Non-pigmented ciliary epithelial cell (primary cell): ENCODE results near the genes LTBP3, EHBP1L1, MAP3K11, RELA, SNX32 and CFL1.

GRCh38 chr11:65490294-65490500 is 34.7 kb upstream of the SCYL1 start:
- RRBS: no CpG with 5 or more reads among the region's 2 CpGs

DNA sequence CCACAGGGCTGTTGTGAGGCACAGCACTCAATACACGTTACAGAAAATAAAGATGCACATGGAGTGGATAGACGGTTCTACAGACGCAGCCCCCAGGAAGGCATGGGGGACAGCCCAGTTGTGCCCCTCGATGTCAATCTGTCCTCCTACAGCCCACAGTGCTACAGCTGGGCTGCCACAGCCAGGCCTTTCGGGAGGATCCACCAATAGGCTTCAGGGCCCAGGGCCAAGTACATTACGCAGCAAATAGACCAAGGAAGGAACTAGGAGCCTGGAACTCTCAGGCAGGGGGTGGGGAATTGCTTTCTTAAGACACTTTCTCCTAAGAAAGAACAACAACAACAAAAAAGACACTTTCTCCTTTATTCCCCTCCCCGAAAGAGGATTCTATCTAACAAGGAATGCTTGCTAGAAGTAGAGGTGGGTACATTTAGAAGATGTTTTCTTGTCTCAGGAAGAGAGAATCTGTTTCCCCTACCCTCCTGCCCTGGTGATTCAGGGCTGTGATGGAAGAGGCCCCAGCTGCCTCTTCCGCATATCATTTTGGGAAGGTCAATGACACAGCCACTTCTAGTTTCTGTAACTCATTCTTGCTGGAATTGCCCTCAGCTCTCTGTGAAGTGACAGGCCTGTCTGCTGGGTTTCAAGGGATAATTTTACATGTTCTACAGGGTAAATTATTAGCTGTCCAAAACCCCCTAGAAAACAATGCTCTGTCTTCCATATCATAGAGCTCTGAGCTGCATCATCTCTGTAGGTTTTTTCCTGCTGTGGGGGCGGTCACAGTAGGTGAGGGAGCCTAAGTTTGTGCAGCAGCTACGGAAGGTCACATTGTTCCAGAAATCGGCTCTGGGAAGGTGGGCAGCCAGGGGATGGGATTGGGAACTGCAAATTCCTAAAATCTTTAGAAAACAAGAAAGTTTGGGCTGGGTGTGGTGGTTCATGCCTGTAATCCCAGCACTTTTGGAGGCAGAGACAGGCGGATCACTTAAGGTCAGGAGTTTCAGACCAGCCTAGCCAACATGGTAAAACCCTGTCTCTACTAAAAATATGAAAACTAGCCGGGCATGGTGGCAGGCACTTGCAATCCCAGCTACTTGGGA is 32.0 kb upstream of the SCYL1 start:
- RRBS: no CpG with 5 or more reads among the region's 13 CpGs

DNA sequence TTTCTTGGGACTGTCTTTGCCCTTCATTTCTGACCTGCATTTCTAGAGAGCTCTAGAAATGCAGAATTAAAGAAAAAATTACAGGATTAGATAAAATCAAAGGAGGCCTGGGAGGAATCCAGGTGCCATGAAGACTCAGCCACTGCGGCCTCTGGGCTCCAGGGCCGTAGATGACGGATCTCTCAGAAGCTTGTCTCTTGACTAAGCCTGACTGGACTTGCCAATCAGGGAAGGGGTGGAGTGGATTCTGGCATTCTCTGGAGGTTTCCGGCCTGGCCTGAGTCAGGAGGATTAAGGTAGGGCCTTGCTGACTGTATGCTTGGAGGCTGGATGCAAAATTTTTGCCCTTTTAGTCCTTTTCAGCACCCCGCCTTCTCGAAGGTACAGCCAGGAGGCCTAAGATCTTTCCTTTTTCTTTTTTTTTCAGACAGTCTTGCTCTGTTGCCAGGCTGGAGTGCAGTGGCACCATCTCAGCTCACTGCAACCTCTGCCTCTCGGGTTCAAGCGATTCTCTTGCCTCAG is 31.0 kb upstream of the SCYL1 start:
- RRBS: no CpG with 5 or more reads among the region's 8 CpGs

DNA sequence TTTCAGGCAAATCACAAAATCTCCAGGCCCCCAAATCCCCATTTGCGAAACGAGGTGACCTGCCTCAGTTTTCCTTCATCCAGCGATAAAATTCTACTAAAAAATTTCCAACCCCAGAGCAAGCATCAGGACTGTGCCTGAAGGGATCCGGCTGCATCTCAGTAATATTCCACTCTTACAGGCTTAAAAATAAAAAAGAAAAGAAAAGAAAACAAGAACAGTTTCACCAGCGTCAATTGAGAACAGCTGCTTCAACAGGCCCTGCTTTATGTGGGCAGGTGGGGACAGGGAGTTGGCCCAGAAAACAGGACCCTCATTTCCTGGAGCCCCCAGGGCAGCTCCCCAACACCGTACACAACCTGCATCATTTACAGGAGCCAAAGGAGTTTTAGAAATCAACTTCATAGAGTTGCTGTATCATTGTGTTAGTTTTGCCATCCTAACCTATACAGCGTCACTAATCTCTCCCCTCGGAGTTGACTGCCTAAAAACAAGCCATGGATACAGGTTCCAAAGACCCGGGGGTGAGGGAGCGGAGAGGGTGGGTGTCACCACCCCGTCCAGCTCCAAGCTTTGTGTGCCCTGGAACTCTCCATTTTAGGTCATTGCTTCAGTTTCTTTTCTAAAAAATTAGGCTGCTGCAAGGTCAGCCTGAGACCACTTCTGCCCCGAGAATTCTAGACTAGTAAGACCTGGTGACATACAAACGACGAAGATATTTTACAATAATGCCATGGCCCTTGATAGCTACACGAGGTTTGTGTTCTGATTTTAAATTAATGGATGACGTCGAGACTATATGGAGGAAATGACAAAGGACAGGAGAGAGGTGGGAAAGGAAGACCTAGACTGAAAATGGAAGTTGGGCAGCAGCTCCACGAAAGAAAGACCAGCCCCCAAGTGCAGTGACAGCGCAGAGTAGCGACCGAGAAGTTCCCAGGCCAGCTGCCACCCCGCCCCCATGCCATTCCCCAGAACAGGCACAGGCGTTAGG is 28.1 kb upstream of the SCYL1 start:
- RRBS: no CpG with 5 or more reads among the region's 23 CpGs

DNA sequence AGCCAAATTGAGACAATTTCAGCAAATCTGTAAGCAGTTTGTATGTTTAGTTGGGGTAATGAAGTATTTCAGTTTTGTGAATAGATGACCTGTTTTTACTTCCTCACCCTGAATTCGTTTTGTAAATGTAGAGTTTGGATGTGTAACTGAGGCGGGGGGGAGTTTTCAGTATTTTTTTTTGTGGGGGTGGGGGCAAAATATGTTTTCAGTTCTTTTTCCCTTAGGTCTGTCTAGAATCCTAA is 23.9 kb upstream of the SCYL1 start:
- RRBS: no CpG with 5 or more reads among the region's 2 CpGs

- RRBS: 54% methylated on average over 14 of the region's 68 CpGs
Observed at GRCh38 chr11:65538899-65539413, 14.1 kb downstream of the SCYL1 start.

- RRBS: no CpG with 5 or more reads among the region's 14 CpGs
Observed at GRCh38 chr11:65543932-65544796, 14.0 kb downstream of the LTBP3 start.

DNA sequence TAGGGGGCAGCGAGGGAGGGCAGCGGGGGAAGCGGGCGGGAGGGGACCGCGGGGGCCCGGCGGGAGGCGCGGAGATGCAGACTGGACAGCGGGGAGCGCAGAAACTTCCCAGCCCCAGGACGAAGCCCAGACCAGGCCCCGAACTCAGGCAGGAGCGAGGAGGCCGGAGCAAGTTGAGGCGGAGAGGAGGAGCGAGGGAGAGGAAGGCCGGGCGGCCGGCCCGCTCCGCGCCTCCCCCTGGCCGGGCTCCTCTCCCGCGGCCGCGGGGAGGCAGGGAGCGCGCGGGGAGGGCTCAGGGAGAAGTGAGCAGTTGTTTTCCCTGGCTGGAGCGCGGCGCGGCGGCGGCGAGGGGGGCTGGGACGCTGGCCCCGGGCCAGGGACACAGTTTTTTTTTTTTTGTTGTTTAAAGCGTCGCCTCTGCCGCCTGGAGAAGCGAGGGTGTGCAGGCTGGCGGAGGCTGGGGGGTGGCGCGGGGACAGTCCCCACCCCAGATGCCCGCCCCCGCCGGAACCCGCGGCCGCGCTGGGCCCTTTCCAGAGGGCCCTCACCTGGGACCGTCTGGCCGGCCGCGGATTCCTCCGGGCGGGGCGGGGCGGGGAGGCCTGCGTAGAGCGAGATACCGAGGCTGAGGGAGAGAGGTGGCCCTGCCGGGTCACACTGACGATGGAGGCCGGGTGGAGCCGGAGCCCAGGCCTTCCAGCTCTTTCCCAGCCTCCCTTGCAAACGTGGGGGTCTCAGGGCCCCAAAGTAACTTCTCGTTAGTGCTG is at the start of gene LTBP3:
TSS of gene LTBP3 (minus strand) at position 304 of the 767 bp plus-strand sequence.
- RRBS: 4% methylated on average over 31 of the region's 72 CpGs

DNA sequence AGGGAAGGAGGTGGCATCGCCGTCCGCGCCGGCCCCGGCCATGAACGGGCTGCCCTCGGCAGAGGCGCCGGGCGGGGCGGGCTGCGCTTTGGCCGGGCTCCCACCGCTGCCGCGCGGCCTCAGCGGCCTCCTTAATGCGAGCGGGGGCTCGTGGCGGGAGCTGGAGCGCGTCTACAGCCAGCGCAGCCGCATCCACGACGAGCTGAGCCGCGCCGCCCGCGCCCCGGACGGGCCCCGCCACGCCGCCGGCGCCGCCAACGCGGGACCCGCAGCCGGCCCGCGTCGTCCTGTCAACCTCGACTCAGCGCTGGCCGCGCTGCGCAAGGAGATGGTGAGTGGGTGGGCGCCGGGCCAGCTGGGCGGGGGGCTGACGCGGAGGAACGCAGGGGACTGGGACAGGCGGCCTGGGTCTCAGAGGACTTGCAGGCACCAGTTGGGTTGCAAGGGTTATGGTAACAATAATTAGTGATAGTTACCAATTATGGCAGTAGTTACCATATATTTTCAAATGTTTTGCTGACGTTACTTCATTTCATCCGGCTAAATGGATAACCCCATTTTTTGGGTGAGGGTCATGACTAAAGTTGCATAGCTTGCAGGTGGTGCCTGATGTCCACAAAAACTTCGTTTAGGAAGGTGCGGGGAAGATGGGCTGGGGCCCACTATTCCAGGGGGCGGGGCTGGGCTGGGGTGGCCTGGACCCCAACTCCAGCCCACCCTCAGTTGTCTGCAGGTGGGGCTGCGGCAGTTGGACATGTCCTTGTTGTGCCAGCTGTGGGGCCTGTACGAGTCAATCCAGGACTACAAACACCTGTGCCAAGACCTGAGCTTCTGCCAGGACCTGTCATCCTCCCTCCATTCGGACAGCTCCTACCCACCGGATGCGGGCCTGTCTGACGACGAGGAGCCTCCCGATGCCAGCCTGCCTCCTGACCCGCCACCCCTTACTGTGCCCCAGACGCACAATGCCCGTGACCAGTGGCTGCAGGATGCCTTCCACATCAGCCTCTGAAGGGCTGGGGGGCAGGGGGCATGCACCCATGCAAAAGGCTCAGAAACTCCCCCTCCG is 626 bp downstream of the FAM89B start:
- RRBS: under 1% methylated on average over 15 of the region's 78 CpGs

DNA sequence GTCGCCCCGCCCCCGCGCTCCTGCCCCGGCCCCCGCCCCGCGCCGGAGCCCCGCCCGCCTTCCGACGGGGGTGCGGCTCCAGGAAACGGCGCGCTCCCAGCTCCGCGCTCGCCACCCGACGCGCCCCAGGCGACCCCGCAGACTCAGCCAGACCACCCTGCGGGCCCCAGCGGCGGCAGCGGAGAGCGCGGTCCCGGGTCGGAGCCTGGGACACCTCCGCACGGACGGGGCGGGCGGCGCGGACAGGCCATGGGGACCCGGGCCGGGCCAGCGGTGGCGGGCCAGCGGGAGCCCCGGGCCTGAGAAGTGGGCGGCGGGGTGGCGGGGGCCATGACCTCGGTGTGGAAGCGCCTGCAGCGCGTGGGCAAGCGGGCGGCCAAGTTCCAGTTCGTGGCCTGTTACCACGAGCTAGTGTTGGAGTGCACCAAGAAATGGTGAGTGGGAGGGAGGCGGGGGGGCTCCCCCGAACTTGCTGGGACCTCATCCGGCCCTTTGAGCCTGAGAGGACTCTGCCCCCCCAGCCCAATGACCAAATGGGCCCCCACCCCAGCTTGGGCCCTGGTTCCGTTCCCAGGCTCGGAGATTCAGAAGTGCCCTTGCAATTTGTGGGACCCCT is at the start of gene EHBP1L1:
TSS of gene EHBP1L1 (plus strand) at position 81 of the 616 bp plus-strand sequence.
- RRBS: 2% methylated on average over 10 of the region's 62 CpGs

DNA sequence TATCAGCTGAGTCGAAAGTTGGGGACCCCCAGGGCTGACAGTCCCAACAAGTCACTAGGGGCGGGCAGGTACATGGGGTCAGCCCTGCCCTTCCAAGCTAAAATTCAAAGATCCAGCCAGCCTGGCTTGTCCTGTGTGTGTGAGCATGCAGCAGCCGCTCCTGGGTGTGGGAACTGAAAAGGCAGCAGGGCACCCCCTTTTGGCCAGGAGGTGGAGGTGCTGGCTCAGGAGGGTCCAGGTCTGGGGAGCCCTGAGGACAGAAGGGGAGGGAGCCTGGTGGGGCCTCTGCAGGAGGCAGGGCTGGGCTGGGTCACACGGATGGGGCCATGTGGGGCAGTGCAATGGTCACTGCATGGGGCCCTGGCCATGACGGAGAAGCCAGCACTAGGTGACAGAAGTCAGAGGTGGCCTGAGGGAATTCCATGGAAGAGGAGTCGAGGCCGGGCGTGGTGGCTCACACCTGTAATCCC is 6.9 kb downstream of the KCNK7 start:
- RRBS: no CpG with 5 or more reads among the region's 8 CpGs

DNA sequence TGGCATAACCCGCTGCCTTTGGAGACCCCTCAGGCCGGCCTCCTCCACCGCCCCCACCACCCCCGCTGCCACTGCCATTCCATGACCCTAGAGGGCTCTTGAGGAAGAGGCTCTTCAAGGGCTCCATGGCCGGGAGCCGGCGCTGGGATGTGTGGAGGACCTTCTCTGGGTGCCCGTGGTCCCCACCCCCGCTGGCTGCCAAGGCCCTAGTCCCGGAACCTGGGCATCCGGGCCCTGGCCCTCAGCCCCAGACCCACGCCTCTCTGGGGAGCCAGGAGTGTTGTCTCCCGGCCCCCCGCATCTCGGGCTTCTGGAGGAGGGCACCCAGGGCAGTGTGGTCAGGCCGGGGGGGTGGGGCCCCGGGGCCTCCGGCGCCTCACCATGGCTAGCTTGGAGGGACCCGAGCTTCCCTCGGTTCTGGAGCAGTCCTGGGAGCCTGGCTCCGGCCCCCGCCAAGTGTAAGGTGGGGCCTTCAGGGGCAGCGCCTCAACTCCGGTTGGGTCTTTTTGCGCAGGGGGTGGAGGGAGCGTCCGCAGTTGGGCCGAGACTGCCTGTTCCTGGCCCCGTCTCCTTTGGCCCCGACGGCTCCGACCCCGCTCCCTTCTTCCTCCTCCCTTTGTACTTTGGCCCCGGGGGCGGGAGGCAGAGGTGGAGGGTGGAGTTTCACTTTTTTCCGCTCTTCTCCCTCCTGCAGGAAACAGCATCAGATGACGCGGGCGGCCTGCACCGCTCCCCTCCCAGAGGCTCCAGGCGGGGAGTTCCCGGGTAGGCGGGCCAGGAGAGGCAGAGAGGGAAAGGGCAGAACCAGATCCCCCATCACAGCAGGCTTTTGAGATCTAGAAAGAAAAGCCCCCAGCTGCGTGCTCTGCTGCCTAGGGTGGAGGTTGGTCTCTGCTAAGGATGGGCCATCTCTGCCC is at the start of gene MAP3K11:
TSS of gene MAP3K11 (minus strand) at position 592 of the 917 bp plus-strand sequence.
- RRBS: 4% methylated on average over 23 of the region's 45 CpGs

GRCh38 chr11:65615905-65617043 is 698 bp downstream of the PCNX3 start:
- RRBS: 2% methylated on average over 22 of the region's 62 CpGs

- RRBS: no CpG with 5 or more reads among the region's 32 CpGs
Observed at GRCh38 chr11:65640971-65641671, 3.2 kb downstream of the SIPA1 start.

DNA sequence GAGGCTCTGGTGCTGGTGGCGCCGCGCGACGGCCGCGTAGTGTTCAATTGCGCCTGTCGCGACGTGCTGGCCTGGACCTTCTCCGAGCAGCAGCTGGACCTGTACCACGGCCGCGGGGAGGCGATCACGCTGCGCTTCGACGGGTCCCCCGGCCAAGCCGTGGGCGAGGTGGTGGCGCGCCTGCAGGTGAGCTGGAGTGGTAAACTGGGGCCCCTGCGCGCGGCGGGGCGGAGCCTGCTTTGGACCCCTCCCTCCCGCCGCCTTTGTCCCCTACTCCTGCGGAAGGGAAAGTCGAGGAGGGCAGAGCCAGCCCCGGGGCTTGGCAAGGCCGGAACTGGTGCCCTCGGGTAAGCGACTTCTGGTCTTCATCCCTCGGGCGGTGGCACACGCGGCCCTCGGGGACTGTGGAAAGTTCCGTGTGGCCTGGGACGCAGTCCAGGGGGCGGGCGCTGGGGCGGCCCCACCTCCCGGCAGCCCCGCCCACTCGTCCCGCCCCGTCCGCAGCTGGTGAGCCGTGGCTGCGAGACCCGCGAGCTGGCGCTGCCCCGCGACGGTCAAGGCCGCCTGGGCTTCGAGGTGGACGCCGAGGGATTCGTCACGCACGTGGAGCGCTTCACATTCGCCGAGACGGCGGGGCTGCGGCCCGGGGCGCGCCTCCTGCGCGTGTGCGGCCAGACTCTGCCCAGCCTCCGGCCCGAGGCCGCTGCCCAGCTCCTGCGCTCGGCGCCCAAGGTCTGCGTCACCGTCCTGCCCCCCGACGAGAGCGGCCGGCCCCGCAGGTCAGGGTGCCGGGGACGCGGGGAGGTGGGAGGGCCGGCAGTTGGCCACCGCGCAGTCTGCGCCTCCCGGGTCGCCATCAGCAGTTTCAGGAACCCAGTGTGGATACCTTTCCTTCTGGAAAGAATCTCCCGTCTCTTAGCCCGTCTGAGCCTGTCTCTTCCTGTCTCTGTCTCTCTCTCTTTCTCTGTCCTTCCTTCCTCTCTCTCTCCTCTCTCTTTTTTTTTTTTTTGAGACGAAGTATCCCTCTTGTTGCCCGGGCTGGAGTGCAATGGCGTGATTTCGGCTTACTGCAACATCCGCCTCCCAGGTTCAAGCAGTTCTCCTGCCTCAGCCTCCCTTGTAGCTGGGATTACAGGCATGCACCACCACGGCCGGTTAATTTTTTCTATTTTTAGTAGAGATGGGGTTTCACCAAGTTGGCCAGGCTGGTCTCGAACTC is 9.4 kb downstream of the SIPA1 start:
- RRBS: 3% methylated on average over 18 of the region's 113 CpGs

- RRBS: no CpG with 5 or more reads among the region's 18 CpGs
Observed at GRCh38 chr11:65659093-65659950, 3.4 kb downstream of the RELA start.

- RRBS: 1% methylated on average over 75 of the region's 112 CpGs
Observed at GRCh38 chr11:65662673-65663632, at the start of gene RELA. RELA (minus strand) TSS chr11:65662916.

DNA sequence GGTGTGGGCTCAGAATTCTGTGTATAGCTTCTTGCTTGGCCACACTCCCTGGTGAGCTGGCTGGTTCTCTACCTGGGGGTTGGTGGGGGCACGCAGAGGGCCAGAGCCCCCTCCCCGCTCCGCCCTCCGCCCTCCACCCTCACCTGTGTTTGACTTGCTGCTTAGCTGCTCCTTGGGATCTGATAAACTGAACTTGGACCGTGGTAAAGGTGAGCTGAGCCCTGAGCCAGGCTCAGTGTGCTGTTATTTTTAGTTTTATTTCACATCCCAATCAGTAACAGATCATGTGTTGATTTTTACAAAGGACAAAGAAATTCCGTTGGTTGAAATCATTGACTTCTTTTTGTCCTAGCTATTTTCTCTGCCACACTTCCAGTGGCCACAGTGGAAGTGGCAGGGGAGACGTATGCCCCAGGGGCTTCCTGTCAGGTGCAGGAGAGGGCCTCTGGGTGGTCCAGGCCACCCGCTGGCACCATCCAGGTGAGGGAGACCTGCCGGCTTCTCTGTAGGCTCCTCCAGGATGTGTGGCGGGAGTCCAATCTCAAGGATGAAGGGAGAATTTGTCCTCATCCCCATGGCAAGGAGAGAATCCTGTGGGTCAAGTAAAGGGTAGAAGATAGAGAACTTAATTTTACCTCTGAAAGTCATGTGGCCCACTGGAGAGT is 2.1 kb downstream of the OVOL1 start:
- RRBS: no CpG with 5 or more reads among the region's 10 CpGs

DNA sequence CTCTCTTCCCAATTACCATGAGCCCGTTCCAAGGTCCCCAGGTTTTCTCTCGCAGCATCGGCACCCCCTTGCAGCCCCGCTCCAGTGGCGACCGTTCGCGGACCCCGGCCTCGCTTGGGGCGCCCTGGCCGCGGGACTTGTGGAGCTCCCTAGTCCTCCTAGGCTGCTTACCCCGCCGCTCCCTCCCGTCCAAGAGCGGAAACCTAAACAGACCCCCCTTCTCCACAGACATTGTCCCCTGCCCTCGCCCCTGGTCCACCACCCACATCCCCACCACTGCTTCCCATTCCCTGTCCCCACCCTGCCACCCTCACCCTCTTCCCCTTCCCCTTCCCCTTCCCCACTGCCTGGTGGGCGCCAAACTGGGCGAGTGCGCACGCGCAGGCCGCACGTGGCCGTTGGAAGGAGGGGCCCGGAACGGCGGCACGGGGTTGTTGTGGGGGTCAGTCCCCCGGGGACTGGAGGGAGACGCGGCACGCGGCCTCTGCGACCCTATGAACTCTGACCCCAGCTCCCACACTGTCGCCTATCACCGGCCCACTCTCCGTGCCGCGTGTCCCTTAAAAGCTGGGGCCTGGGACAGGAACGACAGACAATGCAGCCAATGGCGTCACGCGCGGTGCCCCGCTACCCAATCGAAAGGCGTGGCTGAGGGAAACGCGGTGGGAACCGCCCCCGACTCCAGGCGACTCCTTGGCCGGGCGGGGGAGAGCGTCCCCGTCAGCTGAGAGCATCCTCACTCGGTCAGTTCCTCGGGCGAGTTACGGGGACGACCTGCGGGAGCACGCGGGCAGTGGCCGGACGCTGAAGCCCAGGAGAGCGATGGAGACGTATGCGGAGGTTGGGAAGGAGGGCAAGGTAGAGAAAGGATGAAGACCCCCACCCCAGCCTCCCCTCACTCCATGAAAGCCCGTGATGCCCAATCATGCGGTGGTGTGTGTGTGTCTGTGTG is at the start of gene SNX32:
TSS of gene SNX32 (plus strand) at position 720 of the 952 bp plus-strand sequence.
- RRBS: 2% methylated on average over 21 of the region's 73 CpGs

DNA sequence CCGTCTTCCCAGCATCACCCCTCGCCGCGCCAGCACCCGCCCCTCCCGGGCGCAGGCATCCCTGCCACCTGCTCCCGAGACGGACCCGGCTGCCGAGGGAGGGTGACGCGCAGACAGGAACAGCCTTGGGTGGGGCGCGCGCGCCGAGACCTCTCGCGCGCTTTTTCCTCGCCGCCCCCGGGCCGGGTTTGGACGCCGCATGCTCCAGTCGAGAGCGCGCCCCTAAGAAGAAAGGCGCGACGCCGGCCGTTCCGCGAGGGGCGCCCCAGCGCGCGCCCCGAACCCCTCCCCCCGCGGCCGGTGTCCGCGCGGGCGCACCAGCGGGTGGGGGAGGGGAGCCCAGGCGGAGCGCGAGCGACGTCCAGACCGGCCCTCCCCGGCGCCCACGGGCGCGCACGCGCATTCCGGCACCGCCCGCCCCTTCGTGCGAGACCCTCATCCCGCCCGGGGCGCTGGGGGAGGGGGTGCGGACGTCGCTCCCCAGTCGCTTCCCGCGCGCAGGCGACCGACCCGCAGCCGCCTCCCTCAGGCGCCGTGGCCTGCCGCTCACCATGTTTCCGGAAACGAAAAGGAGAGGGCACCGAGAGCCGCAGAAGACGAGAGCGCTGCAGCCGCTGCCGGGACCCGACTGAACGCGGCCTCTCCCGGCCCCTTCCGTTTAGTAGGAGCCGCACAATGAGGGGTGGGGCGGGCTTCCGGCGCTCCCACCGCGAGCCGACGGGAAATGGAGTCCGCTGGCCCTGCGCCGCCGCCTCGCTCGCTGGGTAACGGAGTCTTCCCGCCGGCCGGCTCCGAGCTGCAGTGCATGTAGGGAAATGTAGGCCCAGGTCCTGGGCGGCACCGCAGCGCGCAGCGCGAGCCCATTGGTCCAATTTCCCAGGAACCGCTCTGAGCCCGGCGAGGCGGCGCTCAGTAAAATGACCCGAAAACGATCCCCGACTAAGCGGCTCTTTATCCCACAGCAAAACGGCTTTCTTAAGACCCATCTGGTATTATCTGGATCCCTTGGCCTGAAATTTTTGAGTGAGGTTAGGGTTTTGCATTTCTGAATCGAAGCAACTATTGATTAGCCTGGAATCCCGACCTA is at the start of gene CFL1:
TSS of gene CFL1 (minus strand) at position 634 of the 1,087 bp plus-strand sequence.
- RRBS: 2% methylated on average over 83 of the region's 135 CpGs